LHCN-M2 (cell line): ENCODE results near the genes ACER2, HACD4 and DMRTA1.

GRCh38 chr9:18447274-18447825 is 26.6 kb upstream of the ADAMTSL1 start:
- RAMPAGE, long total RNA: no peak

DNA sequence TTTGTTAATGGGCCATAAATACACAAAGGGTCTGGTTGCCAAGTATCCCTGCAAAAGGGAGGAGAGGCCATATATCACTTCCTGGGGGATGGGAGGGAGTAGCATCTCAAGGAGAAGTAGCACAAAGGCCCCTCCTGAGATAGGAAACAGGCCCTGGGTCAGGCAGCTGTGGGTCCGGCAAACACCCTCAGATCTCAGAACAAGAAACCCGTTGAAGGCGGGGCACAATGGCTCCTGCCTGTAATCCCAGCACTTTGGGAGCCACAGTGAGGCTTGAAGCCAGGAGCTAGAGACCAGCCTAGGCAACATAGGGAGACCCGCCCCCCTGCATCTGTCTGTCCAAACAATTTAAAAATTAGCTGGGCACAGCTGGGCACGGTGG is 28.1 kb upstream of the DENND4C start:
- RAMPAGE, long total RNA: no peak

DNA sequence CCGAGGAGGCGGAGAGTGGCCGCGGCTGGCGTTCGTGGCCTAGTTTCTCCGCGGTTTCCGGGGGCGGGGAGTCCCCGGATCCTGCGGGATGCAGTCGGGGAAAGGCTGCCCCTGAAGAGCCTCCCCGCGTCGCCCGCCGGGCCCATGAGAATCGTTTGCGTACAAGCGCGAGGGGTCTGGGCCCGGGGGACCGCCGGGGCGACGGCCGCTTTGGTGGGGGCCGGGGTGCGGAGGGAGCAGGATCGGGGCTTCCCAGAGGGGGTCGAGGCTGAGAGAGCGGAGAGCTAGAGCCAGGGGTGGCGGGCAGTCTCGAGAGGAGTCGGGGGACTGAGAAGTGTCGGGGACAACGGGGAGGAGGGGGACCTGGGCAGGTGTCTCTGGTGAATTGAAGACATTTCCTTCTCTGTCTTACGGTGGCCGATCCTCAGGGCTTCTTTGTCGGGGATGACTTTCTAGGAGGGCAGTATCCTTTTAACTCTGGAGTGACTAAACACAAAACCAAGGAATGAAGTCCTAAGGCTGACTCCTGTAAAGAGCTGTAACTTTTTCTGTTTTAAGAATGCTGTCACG is 564 bp downstream of the DENND4C start:
- RAMPAGE, long total RNA: no peak

DNA sequence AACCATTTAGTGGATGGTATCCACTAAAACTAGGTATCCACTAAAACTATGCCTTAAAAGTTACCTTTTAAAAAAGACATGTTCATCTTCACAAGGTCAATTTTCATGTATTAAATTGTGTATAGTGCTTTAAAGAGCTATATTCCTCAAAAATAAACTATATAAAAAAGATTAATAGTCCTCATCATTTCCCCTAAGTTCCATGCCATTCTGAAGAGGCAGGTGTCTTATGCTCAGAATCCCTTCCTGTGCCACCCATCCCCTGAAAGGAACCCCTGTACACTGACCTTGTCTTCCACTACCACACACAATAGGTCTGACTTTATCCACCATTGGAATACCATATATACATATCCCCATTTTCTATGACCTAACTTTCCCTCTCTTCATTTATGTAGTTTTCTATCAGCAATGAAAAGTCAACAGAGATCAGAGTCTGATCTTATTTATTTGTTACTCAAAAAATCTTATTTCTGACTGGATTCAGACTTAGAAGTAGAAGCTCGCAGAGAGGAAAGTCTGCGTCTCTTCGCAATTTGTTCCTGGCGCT is 4.1 kb downstream of the RPS6 start:
- RAMPAGE, long total RNA: no peak

DNA sequence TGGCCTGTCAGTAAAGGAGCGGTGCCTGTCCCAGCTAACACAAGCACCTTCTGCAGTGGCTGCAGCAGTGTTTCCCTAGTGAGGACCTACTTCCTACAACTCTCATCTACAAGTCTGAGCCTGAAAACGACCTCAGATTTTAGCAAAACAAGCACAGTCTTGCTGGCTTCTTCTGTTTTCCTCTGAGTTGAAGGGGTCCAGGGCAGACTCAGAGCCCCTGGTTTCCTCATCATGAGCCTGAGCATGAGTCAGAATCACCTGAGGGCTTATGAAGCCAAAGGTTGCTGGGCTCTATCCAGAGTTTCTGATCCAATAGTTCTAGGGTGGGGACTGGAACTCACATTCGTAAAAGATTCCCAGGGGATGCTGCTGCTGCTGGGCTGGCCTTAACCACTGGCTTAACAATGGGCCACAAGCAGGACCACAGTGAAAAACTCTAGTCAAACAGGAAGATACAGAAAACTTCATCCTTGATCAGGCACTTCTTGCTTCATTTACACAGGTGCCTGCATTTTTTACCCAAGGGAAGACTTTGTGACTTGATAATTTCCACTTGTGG is 4.4 kb upstream of the ACER2 start:
- RAMPAGE, long total RNA: no peak

GRCh38 chr9:19408610-19409666 is at the start of gene ACER2:
TSS of gene ACER2 (plus strand) at chr9:19409009.
- RAMPAGE, long total RNA: no peak

- RAMPAGE, long total RNA: no peak
These were observed 36.6 kb downstream of the ACER2 start for GRCh38 chr9:19445175-19446078.

- RAMPAGE, long total RNA: no peak
These were observed 42.9 kb downstream of the ACER2 start for GRCh38 chr9:19451564-19452326.

DNA sequence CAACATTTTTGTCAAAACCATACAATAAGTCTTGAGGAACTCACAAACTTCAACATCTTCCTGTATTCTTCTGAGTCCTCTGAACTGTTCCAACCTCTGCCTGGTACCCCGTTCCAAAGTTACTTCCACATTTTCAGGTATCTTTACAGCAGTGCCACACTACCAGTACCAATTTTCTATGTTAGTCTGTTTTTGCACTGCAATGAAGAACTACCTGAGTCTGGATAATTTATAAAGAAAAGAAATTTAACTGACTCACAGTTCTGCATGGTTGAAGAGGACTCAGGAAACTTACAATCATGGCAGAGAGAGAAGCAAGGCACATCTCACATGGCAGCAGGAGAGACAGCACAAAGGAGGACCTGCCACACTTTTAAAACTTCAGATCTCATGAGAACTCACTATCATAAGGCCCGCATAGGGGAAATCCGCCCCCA is 81.1 kb downstream of the MLLT3 start:
- RAMPAGE, long total RNA: no peak

GRCh38 chr9:20624609-20625105 is 2.4 kb upstream of the MLLT3 start:
- RAMPAGE, long total RNA: no peak

- RAMPAGE, long total RNA: no peak
These were observed at the start of gene HACD4 for GRCh38 chr9:21030976-21031920. TSS of gene HACD4 (minus strand) at chr9:21031640.

- RAMPAGE, long total RNA: no peak
These were observed 2.3 kb upstream of the IFNB1 start for GRCh38 chr9:21080172-21080378.

GRCh38 chr9:21975498-21975727 is 756 bp upstream of the CDKN2A start:
- RAMPAGE, long total RNA: no peak

- RAMPAGE, long total RNA: no peak
These were observed 32.1 kb upstream of the CDKN2B start for GRCh38 chr9:22041129-22041735.

DNA sequence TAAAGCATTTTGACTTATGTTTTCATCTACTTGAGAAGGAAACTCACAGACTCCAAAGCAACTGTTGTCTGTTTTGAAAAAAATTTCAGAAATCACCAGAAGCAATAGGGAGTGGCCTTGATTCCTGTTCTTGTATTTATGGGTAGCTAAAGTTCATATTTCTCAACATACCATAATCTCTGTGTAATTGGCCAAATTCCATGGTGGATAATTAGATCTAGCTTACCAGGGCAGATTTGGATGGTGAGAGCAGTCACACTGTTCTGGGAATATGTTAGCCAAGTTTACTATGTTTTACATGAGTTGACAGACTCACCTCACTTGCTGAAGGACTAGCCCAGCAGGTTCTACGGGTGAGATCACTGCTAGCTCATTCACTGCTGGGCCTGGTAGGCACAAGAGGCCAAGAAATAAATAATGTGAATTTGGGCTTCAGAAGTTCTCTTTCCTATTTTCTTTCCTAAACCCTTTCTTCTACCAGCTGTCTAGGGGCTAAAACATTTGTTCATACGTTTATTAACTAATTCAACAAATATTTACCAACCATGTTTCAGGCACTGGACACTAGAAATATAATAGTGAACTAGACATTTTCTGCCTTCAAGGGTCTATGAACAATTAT is 32.7 kb upstream of the CDKN2B start:
- RAMPAGE, long total RNA: no peak

GRCh38 chr9:22113778-22114459 is 104.8 kb upstream of the CDKN2B start:
- RAMPAGE, long total RNA: no peak

DNA sequence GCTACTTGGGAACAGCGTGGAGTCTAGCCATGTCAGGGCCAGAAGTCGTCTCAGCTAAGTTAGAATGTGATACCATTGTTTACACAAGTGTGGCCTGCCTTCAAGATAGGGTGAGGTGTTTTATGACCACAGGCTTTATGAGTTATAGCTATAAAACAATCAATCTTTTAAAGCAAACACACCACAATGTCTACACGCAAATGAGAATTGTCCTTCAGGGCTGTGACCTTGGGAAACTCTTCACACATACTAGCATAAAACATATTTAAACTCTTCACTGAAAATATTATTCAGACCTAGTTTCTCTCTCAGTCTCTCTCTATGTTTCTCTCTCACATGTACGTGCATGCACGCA is 115.6 kb upstream of the CDKN2B start:
- RAMPAGE, long total RNA: no peak

DNA sequence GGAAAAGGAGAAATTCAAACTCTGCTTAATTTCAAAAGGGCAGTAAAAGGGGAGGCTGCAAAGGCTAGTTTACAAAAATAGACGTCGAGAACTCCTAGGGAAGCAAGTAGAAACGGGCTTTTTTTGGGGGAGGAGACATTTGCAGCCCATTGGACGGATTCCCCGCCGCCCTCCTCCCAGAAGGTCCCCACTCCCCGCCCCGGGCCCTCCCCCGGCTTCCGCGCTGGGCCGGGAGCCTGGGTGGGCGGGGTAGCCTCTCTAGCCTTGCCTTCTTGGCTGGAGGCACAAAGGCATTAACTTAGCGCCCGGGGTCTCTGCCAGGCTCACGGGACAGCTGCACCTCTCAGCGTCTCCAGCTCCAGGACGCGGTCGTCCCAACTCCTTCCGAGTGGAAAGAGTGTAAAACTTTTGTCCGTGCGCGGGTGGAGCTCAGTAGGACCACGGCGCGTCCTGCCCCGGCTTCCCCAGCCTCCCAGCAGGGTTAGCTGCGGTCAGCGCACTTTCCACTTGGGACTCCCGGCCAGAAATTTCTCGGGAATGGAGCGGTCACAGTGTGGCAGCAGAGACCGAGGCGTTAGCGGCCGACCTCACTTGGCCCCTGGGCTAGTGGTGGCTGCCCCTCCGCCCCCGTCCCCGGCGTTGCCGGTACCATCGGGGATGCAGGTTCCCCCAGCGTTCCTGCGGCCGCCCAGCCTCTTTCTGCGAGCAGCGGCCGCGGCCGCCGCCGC is at the start of gene DMRTA1:
TSS of gene DMRTA1 (plus strand) at position 296 of the 728 bp plus-strand sequence.
- RAMPAGE, long total RNA: no peak

- RAMPAGE, long total RNA: no peak
These were observed 34.3 kb upstream of the IZUMO3 start for GRCh38 chr9:24579990-24580404.

GRCh38 chr9:24861604-24862154 is 316.0 kb upstream of the IZUMO3 start:
- RAMPAGE, long total RNA: no peak